Sigmoid colon (tissue), 4 donors: ENCODE data around the genes CRMP1, PPP2R2C and TBC1D14.

- PRO-cap, result no peak
- RAMPAGE, long total RNA, 4 experiments, result no peak in any of the 4 experiments
Measured at GRCh38 chr4:3530682-3531476, 1.3 kb downstream of the LRPAP1 start.

DNA sequence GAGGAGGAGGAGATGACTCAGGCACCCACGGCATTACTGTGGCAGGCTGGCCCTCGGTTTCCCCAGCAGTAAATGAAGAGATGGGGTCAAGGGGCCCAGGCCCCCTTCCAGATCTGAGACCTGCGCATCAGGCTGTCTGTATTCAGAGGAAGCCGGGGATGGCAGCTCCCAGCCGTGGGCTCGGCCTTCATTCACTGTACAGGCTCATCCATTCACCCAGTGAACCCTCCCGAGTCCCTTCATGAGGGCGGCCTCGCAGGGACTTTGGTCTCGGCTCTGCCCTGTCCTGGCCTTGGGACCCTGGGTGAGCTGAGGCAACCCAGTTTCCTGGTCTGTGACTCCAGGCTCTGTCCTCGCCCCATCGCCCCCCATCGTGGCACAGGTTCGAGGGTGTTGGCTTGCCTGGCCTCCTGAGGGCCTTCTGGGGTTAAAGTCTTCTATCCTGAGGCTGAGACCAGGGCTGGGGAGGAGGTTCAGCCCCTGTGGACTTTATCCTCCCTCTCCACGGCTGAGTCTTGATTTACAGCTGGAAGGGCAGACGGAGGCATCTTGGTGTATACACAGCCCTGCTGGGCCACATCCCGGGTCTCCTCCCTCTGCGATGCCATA, 44.2 kb upstream of the LRPAP1 start:
- PRO-cap, result no peak
- RAMPAGE, long total RNA, 4 experiments, result no peak in any of the 4 experiments

DNA sequence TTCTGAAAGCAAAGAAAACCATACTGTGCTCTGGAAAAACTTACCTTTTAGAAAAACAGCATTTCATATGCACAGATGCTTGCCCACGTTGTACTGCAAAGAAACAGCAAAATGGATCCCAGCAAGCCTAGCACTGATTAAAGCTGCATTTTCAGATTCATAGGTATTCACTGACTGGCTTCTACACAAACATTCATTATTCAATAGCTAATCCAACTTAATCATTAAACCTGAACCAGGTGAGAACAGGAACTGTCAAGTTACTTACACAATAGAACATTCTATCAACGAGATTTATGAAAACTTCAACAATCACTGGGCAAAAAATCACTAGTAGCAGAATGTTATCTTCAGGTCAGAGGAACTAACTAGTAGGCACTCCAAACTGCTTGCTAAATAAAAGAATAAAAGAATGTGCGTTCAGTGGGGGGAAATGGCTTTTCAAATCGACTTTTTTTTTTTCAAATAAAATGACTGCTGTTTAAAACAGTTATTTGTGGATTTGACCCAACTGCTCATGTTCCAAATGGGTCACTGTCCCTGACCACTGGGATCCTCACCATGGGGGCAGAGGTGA, 42.3 kb downstream of the STX18 start:
- PRO-cap, result no peak
- RAMPAGE, long total RNA, 4 experiments, result no peak in any of the 4 experiments

GRCh38 chr4:4574621-4575104, 32.8 kb upstream of the STX18 start:
- PRO-cap, result no peak
- RAMPAGE, long total RNA, 4 experiments, result no peak in any of the 4 experiments

DNA sequence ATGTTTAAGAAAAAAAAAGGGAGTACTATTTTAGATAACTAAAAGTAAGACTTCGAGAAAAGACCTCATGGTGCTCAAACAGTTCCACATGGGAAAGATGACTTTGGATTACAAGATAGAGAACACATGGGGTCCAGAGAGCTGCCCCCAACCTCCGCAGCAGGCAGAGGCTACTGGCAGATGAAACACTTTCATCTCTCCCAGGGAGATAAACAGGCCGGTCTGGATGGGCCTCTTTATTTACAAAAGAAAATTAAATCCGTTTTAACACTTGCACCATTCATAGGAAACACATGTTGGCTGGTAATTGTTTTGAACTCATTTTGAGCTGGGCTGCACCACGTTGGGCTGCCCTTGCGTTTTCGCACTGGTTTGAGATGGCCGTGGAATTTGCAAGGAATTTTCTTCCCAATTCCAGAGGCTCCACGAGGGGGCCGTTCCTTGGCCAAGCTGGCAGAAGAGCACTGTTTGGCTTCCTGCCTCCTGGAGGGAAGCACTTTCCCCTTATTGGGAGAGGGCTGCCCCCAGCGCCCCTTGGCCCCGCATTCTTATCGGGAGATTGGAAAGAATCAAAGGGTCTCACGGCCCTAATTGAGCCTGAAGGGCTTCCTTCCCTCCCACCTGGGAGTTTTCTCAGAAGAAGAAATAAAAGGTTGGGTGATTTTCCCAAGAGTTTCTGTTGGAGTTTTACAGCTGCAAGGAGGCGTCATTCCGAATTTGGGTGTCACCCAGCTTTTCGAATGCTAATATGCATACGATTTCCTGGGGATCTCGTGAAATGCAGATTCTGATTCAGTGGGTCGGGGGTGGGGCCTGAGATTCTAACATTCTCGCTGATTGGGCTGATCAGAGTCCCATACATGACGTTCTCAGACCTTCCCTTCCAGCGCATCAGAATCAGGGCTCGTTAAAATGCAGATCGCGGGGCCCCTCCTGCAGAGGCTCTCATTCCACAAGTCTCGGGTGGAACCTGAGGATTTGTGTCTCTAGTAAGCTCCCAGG, 125.5 kb upstream of the STX18 start:
- PRO-cap, result no peak
- RAMPAGE, long total RNA, 4 experiments, result no peak in any of the 4 experiments

- PRO-cap, result no peak
- RAMPAGE, long total RNA, 4 experiments, result no peak in any of the 4 experiments
Measured at GRCh38 chr4:4686047-4686287, 144.1 kb upstream of the STX18 start.

GRCh38 chr4:4865992-4866606, 6.6 kb downstream of the MSX1 start:
- PRO-cap, result no peak
- RAMPAGE, long total RNA, 4 experiments, result no peak in any of the 4 experiments

GRCh38 chr4:5045080-5045480, 6.2 kb upstream of the STK32B start:
- PRO-cap, result no peak
- RAMPAGE, long total RNA, 4 experiments, result no peak in any of the 4 experiments

DNA sequence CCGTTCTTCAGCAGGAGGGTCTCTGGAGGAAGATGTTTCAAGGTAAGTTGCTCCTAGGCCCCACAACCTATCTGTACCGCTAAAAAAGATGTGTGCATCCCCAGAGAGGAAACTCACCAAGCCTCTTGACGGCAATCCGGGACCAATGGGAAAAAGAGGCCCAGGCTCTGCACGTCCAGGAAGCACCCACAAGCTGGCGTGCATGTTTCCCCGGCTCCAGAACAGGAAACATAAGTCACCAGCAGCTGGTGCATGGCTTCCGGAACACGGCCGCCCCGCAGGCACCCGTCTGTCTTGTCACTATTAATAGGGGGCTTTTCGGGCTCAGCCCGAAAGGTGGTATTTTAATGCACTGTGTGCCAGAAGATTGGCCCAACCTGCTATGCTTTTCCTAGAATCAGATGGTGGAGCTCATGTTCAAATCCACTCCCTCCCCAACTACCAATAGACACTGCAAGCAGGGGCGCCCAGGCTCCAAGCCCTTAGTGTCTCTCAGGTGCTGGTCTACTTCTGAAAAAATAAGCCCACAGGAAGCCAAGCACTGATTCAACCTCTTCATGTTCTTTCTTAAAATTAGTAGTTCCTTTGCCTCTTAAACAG, 22.1 kb downstream of the CRMP1 start:
- PRO-cap, result no peak
- RAMPAGE, long total RNA, 4 experiments, result no peak in any of the 4 experiments

DNA sequence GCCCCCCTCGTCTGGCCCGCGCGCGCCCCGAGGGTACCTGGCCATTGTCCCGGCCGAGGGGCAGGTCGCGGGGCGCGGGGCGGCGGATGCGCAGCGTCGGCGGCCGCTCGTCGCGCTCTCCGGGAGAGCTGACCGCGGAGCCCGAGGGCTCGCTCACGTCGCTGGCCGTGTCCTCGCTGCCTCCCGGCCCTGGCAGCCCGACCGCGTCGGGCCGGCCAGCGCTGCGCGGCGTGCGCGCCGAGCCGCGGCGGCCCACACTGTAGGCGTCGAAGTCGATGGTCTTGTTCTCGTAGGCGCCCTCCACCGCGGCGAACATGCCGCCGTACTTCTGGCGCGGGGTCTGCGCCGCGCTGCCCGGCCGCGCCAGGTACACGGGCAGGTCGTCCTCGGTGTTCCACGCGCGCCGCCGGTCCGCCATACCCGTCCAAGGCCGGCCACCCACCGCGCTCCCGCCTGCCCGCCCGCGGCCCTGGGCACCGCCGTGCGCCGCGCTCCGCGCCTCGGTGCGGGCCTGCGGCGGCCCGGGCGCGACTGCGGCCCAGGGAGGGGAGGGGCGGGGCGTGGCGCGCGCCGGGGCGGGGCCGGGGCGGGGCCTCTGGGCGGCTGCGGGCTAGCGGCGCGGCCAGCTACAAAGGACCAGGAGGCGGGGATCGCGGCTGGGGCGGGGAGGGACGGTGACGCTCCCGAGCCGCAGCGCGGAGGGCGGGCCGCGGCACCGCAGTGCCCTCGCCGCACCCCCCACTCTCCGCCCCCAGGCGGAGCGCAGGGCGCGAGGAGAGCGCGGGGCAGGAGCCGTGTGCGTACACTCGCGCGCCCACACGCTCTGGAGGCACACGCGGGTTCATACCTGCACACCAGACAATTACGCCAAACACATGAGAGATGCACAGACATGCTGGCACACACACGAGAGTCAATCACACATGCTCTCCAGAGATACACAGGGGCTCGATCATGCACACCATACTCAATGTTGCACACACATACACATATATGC, at the start of gene CRMP1:
TSS of gene CRMP1 (minus strand) at position 535 of the 997 bp plus-strand sequence.
- PRO-cap, result no peak
- RAMPAGE, long total RNA, 4 experiments, result no peak in any of the 4 experiments

- PRO-cap, result no peak
- RAMPAGE, long total RNA, 4 experiments, result no peak in any of the 4 experiments
Measured at GRCh38 chr4:6198102-6198789, 2.1 kb downstream of the JAKMIP1 start.

DNA sequence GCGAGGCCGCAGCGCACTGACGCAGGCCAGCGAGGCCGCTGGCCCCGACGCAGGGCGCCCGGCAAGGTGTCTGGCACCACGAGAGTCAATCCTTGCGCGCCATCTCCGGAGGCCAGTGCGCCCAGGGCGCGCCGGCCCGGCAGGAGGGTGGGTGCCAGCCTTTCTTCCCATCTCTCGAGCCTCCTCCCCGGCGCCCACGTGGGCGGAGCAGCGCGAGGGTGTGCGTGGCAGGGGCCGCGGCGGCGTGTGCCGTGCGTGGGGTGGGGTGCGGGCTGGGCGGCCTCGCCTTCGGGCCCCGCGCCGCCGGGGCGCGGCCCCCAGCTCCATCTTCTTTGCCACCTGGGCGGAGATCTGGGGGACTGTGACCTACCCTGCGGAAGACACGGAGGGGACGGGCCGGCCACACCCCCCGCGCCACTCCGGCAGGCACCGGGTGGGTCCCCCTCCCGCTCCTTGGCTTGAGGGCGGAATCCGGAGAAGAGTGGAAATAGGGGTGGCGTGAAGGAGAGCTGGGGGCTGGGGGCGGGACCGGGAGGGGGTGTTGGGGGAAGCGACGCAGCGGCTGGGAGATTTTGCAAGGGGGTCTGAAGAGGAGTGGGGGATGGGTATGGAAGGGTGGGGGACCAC, 801 bp downstream of the JAKMIP1 start:
- PRO-cap, result no peak
- RAMPAGE, long total RNA, 4 experiments, result no peak in any of the 4 experiments

- PRO-cap, result no peak
- RAMPAGE, long total RNA, 4 experiments, result no peak in any of the 4 experiments
Measured at GRCh38 chr4:6221721-6222216, 21.4 kb upstream of the JAKMIP1 start.

- PRO-cap, result no peak
- RAMPAGE, long total RNA, 4 experiments, result no peak in any of the 4 experiments
Measured at GRCh38 chr4:6385995-6386541, 86.3 kb downstream of the PPP2R2C start.

DNA sequence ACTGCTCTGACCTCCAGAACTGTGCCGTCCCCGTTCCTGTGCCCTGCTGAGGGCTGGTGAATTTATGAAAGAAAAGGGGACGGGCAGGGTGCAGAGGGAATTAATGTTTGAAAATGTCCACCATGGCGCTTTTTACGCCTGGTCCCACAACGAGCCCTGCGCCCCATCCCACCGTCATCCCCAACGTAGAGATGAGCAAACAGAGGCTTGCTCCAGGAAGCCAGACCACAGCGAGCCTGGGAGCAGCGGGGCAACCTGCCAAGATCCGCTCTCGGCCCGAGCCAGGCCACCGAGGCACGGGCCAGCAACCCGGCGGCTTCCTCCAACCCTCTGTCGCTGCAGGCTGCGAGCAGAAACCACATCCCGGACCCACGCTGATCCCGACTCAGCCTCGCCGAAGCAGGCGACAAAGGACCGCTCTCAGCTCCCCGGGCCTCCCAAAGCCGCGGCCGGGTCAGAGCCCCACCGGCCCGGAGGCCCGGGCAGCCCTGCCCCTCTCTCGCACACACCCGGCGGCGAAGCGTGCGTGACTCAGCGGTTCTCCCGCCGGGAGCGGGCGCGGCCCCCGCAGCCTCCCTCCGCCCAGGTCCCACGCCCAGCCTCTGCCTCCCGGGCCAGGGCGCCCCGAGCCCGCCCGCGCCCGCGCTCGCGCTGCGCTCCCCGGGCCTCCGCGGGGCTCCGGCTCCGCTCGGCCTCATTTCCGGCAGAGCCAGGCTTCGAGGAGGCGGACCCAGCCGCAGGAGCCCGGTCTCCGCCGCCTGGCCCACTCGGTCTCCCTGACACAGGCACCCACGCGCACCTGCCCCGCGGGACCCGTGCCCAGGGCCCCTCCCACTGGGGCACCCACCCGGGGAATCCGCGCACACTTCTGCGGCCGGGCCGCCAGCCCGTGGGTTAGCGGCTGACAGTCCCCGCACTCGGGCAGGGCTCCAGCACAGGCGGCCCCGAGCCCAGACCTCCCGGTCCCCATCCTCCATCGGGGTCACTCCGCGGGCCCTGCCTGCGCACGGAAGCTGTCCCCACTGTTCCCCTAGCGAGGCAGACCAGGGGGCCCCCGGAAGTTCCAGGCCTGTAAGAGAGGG, 1.8 kb downstream of the PPP2R2C start:
- PRO-cap, result no peak
- RAMPAGE, long total RNA, 4 experiments, result no peak in any of the 4 experiments

DNA sequence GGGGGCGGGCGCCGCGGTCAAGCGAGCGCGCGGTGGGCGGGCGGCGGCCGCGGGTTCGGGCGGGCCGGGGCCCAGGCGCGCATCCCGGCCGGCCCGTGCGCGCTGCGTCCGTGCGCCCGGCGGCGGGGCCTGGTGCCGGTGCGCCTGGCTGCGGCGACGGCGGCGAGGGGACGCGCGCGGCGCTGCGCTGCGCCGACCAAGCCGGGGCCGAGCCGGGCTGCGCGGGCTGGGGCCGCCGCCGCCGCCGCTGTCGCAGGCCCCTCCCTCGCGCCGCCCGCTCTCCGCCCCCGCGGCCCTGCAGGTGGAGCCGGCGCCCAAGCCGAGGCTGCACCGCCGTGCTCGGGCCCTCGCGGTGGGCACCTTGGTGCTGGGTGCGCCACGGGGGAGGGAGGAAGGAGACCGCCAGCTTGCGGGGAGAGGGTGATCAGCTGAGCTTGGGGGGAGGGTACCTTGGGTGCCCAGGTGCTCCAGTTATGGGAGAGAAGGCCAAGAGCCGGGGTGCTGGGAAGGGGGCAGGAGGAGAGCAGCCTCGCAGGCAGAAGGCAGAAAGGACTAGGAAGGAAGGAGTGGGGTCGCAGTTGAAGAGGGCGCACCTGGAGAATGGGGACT, at the start of gene PPP2R2C:
TSS of gene PPP2R2C (minus strand) at position 219 of the 609 bp plus-strand sequence.
- PRO-cap, result no peak
- RAMPAGE, long total RNA, 4 experiments, result no peak in any of the 4 experiments

GRCh38 chr4:6643132-6644228, 3.0 kb downstream of the MRFAP1 start:
- PRO-cap, result no peak
- RAMPAGE, long total RNA, 4 experiments, result no peak in any of the 4 experiments

DNA sequence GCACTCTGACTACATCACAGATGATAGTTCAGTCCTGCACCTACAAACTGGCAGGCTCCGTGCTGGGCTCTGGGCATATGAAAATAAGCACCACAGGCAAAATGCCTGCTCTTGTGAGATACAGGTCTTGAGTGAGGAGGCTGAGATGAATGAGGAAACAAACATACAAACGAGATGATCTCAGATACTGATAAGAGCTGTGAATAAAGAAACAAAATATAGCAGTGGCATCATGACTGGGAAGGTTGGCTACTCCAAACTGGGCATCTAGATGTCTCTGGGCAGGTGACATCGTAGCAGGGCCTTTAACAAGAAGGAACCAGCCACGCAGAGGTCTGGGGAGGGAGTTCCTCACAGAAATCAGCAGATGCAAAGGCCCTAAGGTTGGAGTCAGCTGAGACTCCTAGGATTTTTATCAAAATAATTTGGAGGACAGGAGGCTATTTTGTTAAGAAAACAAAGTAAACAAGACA, 2.3 kb upstream of the KIAA0232 start:
- PRO-cap, result no peak
- RAMPAGE, long total RNA, 4 experiments, result no peak in any of the 4 experiments

GRCh38 chr4:6783114-6784210, 935 bp downstream of the KIAA0232 start:
- PRO-cap, result bidirectional peak, plus-strand start at chr4:6783751, minus-strand start at chr4:6783576
- RAMPAGE, long total RNA, 4 experiments, result no peak in any of the 4 experiments

DNA sequence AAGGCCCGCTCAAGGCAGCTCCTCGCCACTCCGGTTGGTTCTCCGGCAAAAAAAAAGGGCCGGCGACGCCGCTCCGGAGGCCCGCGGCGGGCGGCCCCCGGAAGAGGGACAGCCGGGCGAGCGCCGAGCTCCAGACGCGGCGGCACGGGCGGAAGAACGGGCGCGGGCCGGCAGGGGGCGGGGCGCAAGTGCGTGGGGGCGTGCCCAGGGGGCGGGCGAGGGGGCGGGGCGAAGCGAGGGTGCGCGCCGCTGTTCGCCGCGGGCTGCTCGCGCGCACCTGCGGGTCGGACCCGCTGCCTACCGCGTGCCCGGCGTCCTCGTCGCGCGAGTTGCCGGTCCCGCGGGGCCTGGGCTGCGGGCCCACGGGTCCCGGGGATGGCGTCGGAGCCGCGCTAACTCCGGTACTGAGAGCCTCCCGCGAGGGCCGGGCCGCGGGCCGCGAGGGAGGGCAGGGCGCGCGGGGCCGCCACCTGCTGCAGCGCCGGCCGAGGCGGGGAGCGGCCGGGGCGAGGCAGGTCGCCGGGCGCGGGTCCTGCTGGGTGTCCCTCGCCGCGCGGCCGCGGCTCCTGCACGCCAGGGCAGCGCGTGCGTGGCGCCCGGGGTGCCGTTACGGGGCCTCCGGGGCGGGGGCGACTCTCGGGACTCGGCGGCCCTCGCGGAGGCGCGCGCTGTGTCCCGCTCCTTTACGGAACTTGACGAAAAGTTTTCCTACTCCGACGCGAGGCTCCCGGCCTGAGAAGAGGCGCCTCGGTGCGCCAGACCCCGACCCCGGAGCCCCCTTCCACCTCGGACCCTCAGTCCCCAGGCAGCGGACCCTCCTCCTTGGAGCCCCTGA, at the start of gene TBC1D14:
TSS of gene TBC1D14 (plus strand) at position 276 of the 835 bp plus-strand sequence.
- PRO-cap, result bidirectional peak, plus-strand start at position 218 of the sequence, minus-strand start at position 146 of the sequence
- RAMPAGE, long total RNA, 4 experiments, result start-site peak on the plus strand in 4 of 4 experiments, centred at positions 273 to 300 of the sequence, 19 to 114 reads per replicate